Mesangial cell (primary cell): ENCODE results near the gene SLC25A39.

DNA sequence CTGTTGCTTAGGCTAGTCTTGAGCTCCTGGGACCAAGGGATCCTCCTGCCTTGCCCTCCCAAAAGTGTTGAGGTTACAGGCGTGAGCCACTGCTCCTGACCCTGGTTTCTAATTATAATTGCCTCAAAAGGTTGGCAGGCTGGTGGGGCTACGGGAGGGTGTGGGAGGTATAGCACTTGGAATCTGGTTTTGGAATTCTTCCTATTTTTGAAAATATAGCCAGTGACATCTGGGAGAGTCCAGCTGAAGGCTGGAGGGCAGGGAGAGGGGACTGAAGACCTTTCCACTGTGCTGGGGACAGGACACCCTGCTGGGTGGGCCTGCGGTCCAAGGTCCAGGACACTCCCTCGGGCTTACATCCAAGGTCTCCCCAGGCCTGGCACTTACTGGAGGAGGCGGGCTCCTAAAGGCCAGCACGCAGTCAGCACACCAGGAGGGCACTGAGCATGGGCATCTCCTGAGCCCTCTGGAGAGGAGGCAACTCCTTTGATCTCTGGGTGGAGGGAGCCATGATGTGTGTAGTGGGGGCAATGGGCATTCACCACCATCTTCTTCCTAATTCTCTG, 35.4 kb upstream of the ETV4 start:
- RAMPAGE, long total RNA: no peak

GRCh38 chr17:43658531-43658912, 3.2 kb downstream of the MEOX1 start:
- RAMPAGE, long total RNA: no peak

- RAMPAGE, long total RNA: no peak
Observed at GRCh38 chr17:43813835-43814681, 18.9 kb downstream of the MPP3 start.

DNA sequence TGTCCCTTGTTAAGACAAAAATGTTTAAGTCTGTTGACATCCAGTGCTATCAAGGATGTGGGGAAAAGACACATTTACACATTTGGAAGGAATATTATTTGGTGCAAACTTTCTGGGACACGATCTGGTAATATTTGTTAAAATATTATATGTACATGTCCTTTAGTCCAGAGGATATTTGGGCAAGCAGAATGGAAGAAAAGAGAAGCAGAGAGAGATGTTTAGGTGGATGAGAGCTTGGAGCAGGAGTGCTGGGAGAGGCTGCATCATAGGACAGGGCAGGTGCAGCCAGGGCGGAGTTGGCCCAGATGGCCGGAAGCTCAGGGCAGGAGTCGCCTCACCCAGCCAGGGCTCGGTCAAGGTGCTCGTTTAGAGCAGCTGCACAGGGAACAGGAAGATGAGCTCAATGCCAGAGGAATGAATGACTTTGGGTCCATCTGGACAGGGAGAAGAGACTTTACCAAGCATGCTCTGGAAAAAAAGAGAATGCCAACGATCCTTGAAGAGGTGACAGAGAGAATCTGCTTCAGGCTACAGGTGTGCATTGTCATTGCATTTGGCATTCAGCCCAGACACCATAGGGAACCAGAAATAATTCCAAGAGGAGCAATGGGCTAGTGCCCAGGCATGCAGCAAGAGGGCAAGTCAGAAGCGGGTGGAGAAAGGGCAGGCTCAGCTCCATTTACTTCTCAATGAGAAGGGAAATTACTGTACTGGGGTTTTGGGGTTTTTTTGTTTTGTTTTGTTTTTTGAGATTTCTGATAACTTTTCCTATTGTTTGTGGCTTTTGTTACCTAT, 6.7 kb upstream of the MPP3 start:
- RAMPAGE, long total RNA: no peak

DNA sequence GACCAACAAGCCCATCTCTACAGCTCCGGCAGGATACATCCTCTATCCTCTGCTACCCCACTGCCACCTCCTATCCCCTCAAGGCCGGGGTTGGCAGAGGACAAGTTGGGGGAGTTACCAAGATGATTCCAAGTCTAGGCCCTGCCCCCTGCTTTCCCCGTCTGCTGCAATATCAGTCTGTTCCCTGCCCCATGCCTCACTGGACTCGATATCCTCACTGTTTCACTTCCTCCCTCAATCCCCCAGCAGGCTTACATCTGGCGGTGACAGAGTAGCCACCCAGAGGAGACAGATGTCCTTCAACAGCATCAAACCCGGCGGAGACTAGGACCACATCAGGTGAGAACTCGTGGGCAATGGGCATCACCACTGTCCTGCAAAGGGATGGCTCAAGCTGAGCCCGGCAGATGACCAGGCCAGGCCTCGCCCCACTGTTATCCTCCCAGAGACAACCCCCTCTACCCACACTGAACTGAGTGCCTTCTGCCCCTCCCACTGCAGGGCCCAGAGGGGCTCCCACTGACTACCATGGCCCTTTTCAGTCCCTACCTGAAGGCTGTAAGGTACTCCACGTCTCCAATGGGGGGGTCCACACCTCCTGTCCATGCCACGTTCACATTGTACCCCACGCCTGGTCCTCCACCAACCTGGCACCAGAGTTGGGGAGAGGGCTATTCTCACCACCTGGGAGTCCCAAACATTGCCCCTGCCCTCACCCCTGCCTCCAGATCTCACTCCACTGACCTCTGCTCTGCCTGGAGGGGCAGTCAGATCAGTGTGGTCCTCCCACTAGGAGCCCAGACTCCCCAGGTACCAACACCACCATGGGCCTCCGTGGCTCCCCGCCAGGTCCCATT, 9.5 kb downstream of the G6PC3 start:
- RAMPAGE, long total RNA: no peak

DNA sequence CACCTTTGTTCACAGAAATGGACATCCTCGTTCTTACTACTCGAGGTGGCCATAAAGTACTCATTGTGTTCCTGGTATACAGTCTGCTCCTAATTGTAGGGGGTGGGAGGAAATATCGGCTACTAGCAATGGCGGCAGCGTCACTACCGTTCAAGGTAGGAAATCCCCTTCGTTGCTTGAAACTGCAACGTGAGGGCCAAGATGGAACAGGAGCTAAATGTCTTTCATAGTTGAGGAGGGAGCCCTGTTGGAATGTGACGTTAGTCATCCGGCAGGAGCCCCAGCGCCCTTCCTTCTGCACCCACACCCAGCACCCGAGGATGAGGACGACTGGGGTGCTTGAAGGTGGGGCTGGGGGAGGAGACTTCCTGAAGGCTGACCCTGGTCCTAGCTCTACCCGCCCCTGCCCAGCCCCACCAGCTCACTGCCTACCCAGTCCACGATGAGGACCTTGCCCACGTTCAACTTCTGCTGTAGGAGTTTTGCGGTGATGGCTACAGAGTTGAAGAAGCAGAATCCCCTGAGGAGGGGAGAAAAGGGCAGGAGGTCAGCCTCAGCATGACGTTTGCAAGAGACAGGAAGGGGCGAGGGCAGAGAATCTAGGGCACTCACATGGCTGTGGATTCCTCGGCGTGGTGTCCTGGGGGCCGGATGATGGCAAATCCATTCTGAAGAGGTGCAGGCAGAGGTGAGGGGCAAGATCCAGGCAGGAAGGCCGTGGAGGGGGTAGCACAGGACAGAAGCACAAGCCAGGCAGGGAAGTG, 11.8 kb downstream of the G6PC3 start:
- RAMPAGE, long total RNA: no peak

DNA sequence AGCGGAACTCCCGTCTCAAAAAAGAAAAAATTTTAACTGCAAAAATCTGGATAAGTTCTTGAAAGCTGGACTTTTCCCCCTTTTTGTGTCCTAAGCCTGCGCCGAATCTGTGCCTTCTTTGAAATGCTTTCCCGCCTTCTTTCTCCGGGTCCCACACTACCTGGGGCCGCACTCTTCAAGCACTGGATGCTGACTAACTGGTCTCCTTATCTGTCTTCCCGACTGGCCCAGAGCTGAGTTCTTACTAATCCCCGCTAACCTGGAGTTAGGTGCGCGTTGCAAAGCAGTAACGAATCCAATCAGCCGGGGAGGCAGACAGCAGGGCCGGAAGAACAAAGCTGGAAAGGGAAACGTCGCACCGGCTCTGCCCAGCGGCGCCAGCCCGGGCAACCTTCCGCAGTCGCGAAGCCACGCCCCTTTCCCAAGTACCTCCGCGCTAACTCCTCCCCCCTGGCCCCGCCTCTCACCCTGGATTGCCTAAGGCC, 424 bp upstream of the TMUB2 start:
- RAMPAGE, long total RNA: start-site peak on the minus strand centred at position 400 of the sequence, 9 bp wide, 21 reads

- RAMPAGE, long total RNA: no peak
Observed at GRCh38 chr17:44190913-44191361, 4.2 kb downstream of the TMUB2 start.

DNA sequence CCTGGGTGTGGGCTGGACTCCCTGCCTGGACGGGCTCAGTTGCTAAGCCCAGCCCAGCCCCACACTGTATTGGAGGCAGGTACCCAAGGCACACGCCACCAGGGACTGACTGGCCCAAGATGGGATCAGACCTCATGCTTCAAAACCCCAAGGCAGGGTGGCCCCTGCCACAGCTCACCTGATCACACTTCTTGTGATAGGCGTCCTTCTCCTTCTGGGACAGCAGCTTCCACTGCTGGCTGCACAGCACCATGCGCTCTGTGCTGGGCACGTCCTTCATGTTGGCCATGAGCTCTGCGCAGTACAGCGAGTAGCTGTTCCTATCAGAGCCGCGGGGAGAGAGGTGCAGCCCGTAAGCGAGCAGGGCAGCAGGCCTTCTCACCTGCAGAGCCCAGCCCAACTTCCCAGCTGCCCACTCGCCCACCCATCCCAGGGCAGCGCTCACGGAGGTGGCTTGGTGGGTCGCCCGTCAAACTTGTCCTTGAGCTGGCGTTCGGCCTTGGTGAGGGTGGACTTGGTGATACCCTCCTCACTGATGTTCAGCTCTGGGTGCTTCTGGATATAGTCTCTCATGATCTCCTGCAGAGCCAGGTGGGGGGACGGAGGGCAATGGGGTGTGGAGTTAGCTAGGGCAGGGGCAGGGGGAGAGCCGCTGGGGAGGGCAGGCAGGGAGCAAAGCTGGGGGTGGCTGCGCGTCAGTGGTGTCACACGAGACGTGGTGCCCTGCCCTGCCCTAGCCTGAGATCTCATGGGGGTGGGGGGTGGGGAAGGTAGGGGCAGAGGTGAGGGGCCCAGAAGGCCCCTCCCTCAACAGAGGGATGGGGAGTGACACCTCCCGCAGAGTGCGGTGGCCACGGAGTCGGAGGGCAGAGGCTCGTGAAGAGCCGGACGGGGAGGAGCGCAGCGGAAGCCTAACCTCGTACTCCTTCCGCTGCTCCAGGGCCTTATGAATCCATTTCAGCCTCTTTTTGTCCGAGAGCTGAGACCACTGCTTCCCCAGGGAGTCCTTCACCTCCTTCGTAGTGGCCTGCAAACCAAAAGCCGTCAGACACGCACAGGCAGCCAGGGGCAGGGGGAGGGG, 7.7 kb downstream of the UBTF start:
- RAMPAGE, long total RNA: no peak

DNA sequence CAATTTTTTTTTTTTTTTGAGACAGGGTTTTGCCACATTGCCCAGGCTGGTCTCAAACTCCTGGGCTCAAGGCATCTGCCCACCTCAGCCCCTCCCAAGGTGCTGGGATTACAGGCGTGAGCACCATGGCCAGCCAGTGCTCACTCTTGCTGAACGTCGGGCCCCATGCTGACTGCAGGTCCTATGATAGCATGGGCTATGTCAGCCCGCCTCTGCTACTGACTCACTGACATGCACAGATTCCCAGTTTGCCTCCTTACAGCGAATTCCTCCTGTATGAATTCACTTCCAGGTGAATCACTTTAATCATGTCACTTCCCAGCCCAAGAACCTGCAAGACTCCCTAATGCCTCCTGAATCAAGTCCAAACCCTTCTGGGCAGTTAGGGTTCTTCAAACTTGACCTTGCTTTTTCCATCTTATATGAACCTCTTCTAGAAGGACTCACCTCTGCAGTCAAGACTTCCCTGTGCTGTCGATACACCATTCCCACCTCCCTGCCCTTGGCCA, 16.1 kb upstream of the UBTF start:
- RAMPAGE, long total RNA: no peak

DNA sequence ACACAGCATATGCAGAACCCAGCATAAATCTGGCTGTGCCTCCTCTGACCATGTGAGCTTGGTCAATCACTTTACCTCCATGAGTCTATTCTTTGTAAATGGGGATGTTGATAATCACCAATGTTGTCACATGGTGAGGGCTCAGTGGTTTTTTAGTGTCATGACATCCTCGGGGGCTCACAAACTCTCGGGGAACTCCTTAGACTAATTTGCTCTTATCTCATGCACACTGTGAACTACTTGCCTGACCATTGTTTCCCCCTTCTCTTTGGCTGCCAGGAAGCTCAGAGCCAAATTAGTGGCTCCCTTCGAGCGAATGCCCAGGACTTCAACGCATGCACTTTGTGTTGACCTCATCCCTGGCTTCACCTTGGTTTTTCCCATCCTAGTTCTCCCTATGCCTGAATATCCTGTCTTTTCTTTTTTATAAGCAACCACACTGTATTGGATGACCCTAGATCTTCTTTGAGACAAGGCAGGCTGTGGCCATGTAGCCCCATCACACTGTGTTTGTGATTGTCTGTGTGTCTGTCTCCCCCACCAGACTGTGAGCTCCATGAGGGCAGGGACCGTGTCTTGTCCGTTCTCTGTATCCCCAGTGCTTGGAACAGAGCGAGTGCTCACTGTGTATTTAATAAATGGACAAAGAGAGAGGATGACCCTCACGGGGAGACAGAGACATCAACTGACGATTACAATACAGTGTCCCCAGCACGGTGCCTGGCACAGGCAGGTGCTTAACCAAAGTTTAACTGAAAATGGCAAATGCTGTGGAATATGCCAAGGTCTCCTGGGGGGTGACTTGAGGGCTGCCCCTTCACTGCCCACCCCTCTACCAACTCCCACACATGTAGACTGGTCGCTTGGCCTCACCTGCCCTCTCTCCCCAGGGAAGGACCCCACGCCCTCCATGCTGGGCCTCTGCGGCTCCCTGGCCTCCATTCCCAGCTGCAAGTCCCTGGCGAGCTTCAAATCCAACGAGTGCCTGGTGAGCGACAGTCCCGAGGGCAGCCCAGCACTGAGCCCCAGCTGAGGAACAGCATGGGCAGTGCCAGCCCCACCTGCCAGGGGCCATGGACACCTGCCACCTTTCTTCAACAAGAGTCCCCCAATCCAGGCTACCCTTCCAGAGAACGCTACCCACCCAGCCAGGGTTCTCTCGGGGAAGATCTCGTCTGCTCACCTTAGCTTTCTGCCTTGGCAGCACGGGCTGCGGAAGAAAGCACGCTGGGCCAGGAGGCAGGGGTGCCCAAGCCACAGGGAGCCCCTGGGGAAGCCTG, 7.0 kb downstream of the SLC25A39 start:
- RAMPAGE, long total RNA: no peak

GRCh38 chr17:44324161-44325102, at the start of gene SLC25A39:
TSS of gene SLC25A39 (minus strand) at chr17:44324823.
- RAMPAGE, long total RNA: start-site peak on the minus strand at chr17:44324782-44324823, 561 reads

DNA sequence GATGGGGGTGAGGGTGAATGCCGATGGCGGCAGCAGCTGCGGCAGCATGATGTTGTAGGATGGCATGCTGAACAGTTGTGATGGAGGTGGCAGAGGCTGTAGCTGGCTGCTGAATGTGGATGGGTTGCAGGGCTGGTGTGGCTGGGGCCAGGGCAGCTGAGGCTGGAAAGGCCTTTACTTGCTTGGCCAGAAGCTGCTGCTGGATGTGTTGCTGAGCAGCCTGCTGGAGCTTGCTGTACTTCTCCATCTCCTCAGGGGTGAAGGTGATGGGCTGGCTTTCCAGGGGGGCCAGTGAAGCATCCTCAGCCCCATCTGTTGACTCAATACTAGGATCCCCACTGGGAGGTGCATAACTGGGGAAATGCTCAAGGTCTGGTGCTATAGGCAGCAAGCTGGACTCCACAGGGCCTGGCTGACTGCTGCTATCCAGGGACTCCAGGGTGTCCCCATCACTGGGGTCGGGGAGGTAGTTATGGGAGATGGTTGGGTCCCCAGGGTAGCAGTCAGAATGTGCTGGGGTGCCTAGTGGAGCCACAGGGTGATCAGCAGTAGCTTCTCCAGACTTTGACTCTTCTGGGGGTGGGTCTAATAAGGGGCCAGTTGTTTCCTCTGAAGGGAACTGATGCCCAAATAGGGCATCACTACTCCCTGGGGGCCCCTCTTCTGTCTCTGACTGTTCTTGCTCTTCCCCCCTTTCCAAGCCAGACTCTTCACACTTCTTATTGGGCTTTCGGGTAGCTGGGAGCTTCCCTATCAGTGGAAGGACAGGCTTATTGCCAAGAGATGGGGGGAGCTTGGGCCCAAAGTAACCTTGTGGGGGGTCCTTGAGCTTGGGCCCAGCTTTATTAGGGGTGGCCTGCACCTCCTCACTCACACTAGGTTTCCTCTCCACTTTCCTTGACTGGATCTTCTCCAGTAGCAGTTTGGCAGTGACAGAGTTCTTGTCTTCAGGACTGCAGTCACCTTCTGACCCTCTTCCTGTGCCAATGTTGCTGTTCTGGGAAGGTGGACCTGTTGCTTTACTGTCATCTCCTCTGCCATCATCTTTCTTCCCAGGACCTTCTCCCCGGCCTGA, 8.8 kb upstream of the ITGA2B start:
- RAMPAGE, long total RNA: no peak

GRCh38 chr17:44529838-44530290, 26.7 kb upstream of the GPATCH8 start:
- RAMPAGE, long total RNA: no peak

GRCh38 chr17:44627681-44628119, 28.6 kb upstream of the MEIOC start:
- RAMPAGE, long total RNA: no peak

- RAMPAGE, long total RNA: no peak
Observed at GRCh38 chr17:44690634-44691432, 1.3 kb upstream of the CCDC43 start.

GRCh38 chr17:44774746-44775487, 16.1 kb downstream of the ADAM11 start:
- RAMPAGE, long total RNA: no peak

DNA sequence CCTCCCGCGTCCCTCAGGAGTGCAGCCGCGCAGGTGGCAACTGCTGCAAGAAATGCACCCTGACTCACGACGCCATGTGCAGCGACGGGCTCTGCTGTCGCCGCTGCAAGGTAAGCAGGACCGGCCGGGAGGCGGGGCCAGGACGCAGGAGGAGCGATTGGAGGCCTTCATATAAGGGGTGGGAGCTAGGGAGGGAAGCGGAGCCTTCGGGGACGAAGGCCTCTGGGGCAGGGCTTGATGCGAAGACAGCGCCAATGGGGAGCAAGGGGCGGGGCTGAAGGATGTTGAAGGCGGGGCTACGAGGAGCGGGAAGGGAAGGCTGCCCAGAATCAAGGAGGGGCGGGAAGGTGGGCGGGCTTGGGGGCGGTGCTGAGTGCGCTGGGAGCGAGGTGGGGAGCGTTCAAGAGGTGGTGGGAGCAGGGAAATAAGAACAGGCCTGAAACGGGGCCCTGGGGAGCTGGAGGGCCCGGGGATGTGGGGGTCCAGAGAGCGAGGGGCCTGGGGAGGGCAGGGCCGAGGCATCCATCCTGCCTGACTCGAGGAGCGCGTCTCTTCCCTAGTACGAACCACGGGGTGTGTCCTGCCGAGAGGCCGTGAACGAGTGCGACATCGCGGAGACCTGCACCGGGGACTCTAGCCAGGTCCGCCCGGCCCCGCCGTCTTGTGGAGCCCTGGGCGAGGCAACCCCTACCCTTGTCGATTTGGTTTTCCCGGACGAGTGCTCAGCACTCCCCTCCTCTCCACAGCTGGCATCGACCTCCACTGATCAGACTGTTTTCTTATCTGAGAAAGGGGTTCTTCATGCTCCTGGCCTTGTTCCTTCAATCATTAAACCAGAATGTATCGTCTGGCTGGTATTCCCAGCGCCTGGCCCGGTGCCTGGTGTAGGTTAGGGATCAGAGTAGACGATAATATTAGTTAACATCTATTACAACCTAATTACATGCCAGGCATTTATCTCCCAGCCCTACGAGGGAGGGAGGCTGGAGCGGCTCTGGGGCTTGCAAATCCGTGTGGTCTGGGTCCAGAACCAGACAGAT, 17.1 kb downstream of the ADAM11 start:
- RAMPAGE, long total RNA: no peak

DNA sequence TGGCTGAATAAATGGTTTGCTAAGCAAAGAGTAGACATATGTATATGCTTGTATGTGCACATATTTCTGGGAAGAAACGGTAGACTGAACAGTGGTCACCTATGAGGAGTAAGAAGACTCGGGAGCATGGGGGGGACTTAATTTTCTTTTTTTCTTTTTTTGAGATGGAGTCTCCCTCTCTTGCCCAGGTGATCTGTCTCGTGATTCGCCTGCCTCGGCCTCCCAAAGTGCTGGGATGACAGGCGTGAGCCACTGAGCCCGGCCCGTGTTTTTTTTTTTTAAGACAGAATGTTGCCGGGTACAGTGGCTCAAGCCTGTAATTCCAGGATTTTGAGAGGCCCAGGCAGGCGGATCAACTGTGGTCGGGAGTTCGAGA, 34.2 kb downstream of the ADAM11 start:
- RAMPAGE, long total RNA: no peak

GRCh38 chr17:44793895-44794739, 35.3 kb downstream of the ADAM11 start:
- RAMPAGE, long total RNA: no peak